ENCODE measurements around a stretch of chr6.

- PRO-cap: unidirectional peak, plus-strand start at chr6:1899742
- RAMPAGE, long total RNA, 4 experiments: no peak in any of the 4 experiments
These were observed 289.8 kb downstream of the FOXC1 start for GRCh38 chr6:1899536-1899853.

DNA sequence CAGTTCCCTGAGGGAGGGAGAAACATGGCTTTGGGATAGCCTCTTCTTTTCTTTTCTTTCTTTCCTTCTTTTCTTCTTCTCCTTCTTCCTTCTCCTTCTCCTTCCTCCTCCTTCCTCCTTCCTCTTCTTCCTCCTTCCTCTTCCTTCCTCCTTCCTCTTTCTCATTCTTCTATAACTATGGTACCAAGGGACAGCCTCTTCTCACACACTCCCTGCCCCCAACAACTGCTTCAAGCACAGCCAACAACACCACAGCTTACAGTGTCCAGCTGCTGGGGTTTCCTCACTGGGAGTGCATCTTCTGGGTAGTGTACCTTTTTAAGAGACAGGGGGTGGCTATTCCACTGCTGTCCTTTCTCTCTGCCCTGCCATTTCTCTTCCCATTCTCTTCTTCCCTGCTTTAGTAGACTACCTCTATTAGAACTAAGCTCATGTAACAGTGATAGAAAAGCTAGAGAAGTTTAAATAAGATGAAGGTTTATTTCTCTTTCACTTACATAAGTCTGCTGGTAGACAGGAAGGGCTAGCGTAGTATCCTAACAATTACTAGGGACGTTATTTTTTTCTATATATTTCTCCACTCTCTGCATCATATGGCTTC is 249.3 kb downstream of the GMDS start:
- PRO-cap: no peak
- RAMPAGE, long total RNA, 4 experiments: no peak in any of the 4 experiments

DNA sequence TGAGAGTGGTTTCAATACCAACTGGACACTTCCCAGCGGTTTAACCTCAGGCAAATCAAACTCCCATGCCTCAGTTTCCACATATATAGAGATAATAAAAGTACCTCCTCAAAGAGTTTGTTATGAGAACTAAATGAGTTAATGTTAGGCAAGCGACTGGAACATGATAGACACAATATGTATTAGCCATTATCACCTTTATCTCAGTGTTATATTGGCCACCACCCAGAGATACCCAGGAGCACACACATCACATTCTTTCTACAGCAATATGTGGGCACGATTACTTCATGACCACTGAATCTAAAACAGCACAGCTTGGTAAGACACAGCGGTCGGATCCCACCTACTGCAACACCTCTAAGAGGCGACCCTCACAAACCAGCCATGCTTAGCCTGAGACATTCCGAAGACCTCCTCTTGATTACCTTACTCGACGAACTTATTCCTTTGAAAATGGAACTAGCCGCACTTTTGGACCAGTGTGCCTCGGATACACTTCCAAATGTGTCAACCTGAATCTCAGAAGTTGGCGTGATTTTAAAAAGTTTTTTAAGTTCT is 1.1 kb downstream of the GMDS start:
- PRO-cap: no peak
- RAMPAGE, long total RNA, 4 experiments: no peak in any of the 4 experiments

DNA sequence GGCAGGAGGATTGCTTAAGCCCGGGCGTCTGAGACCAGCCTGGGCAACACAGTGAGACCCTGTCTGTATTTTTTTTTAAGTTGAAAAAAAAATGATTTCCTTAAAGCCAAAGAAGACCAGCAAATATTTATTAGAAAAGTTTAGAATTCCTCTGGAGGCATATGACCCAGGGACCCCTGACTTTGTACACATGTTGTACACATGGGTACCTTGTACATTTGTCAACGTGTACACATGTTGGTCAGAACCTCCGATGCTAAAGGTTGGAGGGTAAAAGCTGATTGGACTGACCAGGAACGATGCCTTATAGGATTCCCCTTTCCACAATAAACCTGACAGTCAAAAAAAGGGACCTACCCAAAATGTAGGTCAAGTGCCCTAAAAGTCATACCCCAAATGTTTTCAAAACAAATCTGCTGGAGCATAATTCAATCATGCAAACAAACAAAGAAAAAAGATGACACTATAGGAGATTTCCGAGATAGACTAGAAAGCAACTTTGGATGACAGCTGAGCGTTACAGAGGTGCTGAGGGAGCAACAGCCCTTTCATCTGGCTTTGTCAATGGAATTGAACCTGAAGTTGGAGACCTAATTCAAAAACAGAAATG is 102.6 kb upstream of the GMDS start:
- PRO-cap: no peak
- RAMPAGE, long total RNA, 4 experiments: start-site peak on the plus strand in 1 of 4 experiments, centred at position 287 of the sequence, 9 reads per replicate

DNA sequence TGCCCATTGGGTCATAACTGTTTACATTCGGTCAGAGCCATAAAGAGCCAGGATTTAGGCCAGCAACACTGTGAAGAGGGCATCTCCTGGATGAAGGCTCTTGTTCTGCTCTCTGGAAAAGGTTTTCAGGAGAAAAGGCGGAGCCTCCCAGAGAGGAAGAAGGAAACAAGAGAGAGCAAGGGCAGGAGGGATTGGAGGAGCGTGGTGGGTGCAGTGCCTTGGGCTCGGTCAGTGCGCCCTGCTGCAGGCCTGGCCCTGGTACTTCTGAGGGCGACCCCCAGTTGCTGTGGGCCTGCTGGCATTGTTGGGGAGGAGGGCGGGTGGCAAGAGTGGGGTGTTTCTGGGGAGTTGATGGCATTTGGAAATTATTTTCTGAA is 248.4 kb downstream of the MYLK4 start:
- PRO-cap: no peak
- RAMPAGE, long total RNA, 4 experiments: no peak in any of the 4 experiments

DNA sequence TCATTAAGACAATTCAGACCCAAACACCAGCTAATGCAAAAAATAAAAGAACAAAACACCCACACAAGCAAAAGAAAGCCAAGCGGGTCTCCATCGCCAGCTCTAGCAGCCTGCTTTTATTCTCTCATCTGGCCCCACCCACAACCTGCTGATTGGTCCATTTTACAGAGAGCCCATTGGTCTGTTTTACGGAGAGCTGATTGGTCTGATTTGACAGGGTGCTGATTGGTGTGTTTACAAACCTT is 2.3 kb upstream of the WRNIP1 start:
- PRO-cap: no peak
- RAMPAGE, long total RNA, 4 experiments: no peak in any of the 4 experiments

GRCh38 chr6:2769921-2770594 is 4.9 kb downstream of the WRNIP1 start:
- PRO-cap: unidirectional peak, minus-strand start at chr6:2770339
- RAMPAGE, long total RNA, 4 experiments: no peak in any of the 4 experiments

DNA sequence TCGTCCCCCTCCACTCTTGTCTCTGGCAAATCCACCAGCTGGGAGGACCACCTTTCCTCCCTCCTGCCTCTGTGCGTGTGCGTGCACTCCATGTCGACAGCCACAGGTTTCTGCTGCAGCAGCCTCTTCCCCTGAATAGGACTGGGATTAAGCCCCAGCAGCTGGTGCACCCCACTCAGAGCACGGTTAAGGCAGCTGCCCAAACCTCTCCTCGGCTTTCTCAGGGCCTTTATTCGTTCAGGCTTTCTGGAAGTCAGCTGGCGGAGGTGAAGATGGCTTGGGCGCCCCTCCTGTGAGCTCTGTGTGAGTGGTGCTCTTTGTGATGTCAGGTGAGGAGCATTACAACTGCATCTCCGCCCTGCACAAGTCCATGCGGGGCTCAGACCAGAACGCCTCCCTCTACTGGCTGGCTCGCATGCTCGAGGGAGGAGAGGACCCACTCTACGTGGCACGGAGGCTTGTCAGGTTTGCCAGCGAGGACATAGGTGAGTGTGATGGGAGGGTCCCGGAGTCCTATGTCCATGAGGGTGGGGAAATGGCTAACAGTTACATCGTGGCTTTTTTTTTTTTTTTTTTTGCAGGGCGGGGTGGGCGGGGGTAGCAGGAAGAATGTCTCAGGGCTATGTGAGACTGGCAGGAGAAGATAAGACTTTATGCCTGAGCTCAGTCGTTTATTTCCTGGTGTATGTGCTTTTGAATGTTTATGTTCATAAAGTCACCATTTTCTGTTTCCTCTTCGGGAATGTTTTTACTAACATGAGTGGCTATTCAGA is 18.1 kb downstream of the WRNIP1 start:
- PRO-cap: no peak
- RAMPAGE, long total RNA, 4 experiments: no peak in any of the 4 experiments

- PRO-cap: no peak
- RAMPAGE, long total RNA, 4 experiments: no peak in any of the 4 experiments
These were observed 19.6 kb downstream of the WRNIP1 start for GRCh38 chr6:2784712-2785249.

GRCh38 chr6:2790374-2791055 is 25.3 kb downstream of the WRNIP1 start:
- PRO-cap: bidirectional peak, plus-strand start at chr6:2790831, minus-strand start at chr6:2790777
- RAMPAGE, long total RNA, 4 experiments: no peak in any of the 4 experiments

DNA sequence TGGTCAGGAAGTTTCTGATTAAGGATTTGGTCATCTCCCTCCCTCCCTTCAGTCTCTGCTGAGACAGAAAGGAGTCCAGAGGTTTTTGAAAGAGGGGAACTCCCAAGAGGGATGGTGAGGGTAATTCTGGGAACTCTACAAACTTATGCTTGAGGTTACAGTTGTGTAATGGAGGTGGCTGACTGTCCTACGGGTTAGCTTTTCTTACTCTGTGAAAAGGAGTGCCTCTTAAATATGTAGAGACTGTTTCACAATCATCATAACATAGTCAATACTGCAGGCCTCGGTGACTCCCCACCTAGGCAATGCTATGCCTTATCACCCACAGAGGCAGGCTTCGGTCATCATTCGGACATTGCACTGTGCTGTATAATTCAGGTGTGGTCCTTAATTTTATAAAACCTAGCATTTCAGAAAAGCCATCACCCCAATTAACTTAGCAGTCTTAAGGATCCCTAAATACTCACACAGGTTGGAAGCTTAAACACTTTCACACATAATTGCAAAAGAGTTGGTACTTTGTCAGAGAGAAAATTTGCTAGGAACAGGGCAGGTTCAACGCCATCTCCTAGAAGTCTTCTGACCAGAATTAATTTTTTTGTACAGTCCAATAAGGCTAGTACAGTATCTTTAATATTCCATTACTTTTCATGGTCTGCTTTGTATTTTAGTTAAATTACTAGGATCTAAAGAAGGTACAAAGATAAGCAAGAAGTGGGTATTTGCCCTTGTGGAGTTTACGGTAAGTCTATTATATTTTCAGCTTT is 31.2 kb downstream of the SERPINB1 start:
- PRO-cap: no peak
- RAMPAGE, long total RNA, 4 experiments: no peak in any of the 4 experiments

- PRO-cap: no peak
- RAMPAGE, long total RNA, 4 experiments: no peak in any of the 4 experiments
These were observed 19.6 kb upstream of the SERPINB1 start for GRCh38 chr6:2860861-2862016.

DNA sequence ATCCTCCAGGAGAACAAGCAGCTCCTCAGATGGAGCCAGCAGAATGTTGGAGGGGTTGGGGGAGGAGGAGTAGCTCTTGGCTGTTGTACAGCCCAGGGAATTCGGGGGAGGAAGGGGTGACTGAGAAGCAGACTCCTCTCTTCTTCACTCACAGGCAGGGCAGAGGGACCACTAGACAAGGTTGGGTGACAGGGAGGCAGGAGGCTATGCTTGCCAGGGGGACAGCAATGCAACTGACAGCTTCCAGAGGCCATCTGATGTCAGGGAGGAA is 30.0 kb downstream of the SERPINB9 start:
- PRO-cap: no peak
- RAMPAGE, long total RNA, 4 experiments: no peak in any of the 4 experiments

DNA sequence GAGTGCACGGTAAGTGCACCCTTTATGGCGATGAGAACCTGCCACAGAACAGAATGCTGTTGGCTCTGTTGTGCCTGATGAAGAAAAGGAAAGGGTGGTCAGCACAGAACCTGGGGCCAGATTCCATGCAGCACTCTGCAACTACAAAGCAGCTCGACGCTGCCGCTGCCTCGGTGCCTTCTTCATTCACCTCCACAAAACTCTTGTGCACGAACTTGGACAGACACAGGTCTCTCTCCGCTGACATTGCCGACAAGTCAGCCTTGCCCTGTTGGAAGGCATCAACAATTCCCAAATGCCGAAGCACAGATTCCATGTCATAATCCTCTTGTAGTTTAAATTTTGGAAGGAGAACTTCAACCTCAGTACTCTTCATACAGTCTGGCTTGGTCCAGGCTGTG is 13.0 kb downstream of the SERPINB9 start:
- PRO-cap: no peak
- RAMPAGE, long total RNA, 4 experiments: no peak in any of the 4 experiments

DNA sequence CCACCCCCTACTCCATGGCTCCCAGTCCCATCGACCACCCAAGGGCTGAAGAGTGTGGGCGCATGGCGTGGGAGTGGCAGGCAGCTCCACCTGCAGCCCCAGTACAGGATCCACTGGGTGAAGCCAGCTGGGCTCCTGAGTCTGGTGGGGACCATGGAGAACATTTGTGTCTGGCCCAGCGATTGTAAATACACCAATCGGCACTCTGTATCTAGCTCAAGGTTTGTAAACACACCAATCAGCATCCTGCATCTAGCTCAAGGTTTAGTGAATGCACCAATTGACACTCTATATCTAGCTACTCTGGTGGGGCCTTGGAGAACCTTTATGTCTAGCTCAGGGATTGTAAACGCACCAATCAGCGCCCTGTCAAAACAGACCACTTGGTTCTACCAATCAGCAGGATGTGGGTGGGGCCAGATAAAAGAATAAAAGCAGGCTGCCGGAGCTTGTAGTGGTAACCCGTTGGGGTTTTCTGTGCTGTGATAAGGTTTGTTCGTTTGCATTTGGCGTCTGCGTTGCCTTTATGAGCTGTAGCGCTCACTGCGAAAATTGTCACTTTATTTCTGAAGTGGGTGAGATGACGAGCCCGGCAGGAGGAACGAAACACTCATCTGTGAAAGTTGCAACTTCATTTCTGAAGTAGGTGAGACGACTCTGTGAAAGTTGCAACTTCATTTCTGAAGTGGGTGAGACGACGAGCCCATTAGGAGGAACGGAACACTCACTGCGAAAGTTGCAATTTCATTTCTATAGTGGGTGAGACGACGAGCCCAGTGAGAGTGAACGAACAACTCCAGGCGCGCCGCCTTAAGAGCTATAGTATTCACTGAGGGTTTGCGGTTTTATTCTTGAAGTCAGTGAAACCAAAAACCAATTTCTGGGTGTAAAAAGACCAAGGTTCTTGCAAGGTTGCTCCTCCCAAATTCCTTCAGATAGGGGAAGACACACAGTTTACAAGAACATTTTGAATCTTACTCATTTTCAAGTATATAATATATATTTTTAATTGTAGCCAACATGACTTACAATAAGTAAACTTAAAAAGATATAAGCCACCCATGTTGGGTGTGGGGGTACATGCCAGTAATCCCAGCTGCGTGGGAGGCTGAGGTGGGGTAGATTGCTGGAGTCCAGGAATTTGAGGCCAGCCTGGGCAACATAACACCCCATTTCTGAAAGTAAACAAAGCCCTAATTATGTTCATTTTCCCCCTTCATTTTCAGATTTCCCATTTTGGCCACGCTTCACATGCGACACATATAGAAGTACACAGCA is 31.0 kb downstream of the SERPINB6 start:
- PRO-cap: no peak
- RAMPAGE, long total RNA, 4 experiments: no peak in any of the 4 experiments

DNA sequence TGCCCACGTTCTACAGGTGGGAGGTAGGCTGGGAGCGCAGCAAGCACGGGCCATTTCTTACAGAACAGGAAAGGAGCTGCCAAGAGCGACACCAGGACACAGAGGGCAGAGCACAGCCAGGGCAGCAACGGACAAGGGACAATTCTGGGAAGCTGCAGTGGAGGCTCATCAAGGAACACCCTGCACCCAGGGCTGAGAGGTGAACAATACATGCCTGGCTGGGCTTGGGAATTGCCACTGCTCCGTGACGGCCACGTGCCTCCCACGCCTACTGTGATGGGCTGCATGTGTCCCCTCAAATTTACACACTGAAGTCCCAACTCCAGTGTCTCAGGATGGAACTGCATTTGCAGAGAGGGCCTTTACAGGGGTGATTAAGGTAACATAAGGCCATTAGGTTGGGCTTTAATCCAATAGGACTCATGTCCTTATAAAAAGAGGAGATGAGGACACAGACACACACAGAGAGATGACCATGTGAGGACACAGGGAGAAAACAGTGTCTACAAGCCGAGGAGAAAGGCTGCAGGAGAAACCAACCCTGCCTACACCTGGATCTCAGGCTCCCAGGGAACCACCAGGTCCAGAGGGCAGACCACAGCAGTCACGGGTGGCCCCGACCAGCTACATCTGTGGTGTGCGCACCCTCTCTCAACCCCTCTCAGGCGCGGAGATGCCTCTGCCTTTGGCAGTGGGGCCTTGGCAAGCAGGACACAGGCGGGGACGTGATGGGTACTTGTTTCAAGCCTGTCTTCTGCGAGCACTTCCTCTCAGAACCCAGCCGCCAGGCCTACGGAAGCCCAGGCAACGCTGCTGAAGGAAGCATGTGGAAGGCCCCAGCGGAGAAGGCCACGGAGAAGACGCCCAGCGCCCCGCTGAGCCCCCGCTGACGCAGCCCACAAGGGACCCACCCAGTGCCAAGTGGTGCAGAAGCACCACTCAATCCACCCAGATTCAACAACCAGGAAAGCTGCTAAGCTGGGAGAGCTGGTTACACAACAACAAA is 13.3 kb downstream of the SERPINB6 start:
- PRO-cap: no peak
- RAMPAGE, long total RNA, 4 experiments: no peak in any of the 4 experiments

DNA sequence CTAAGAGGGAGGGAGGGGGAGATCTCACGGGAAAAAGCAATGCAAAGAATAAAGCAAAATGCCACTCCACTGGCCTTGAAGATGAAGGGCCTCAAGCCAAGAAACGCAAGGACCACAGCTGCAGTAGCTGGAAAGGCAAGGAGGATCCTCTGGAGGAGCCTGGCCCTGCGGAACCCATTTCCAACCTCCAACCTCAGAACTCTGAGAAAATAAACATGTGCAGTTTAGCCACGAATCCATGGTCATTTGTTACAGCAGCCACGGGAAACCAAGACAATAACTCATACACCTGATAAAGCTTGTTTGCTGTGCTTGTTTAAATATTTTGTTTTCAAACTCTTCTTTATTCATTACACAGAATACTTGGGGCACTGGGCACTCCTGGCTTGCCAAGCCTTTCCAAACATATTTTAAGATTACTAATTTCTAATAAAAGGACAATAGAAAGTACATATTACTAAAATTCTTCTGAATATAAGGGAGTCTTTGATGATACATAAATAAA is 10.4 kb downstream of the SERPINB6 start:
- PRO-cap: no peak
- RAMPAGE, long total RNA, 4 experiments: no peak in any of the 4 experiments

GRCh38 chr6:2982420-2982974 is 11.1 kb upstream of the SERPINB6 start:
- PRO-cap: no peak
- RAMPAGE, long total RNA, 4 experiments: no peak in any of the 4 experiments

DNA sequence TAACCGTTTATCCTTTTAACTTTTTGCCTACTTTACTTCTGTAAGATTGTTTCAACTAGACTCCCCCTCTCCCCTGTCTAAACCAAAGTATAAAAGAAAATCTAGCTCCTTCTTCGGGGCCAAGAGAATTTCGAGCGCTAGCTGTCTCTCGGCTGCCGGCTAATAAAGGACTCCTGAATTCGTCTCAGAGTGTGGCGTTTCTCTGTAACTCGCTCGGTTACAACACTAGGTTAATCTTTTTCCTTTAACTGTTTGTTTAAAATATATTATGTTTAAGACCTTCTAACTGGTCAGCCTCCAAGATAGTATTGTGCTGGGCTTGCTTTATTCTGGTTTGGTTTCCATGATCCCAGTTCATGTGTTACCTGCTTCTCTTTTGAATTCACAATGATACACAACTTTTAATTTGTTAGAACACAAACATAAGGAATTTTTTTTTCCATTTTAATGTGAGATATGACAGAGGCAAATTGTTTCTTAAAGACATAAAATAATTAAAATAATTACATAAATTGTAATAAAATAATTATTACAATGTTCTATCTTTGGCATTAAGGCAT is 8.6 kb upstream of the NQO2 start:
- PRO-cap: unidirectional peak, minus-strand start at position 164 of the sequence
- RAMPAGE, long total RNA, 4 experiments: no peak in any of the 4 experiments

- PRO-cap: no peak
- RAMPAGE, long total RNA, 4 experiments: no peak in any of the 4 experiments
These were observed 12.5 kb upstream of the RIPK1 start for GRCh38 chr6:3055792-3056267.